Non-pigmented ciliary epithelial cell (primary cell): ENCODE measurements around a stretch of chr3.

- RRBS, result no CpG with 5 or more reads among the region's 7 CpGs
Measured at GRCh38 chr3:45112828-45113453, 33.2 kb downstream of the CDCP1 start.

DNA sequence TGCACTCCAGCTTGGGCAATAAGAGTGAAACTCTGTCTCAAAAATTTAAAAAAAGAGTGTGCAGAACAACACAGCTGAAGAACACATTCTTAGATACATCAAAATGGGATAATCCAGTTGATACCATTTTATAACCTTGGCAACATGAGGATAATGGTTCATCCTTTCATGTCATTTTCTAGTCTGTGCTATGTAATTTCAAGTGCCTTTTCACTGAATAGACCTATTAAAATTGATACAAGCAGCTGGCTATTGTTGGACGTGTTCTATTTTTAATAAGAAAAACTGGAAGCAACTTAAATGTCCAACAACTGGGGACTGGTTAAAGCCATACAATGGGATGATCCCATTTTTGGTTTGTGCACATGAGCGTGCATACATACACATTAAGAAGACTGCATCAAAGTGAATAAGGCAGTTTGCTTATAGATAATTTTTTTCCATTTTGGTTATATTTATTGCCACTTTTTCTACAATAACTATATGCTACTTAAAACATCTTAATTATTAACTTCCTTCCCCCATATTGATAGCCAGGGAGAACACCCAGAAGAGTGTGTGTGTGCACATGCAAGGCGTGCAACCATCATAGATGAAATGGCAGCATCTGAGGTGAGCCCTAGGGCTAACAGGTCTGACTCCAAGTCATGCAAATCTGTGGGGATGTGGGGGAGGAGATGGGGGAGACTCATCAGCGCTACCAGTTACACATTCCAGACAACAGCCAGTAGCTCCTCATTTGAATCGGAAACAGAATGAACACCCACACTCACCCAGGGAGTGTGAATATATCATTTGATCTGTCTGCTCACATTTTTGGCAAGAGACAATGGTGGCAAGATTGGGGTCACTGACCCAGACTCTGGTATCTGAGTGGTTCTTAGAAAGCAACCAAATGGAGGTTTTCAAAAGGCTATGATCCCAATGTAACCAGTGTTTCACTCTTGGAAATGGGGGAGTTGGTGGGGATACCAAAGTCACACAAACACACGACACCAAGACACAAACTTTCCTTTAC lies 2.7 kb downstream of the CDCP1 start:
- RRBS, result no CpG with 5 or more reads among the region's 6 CpGs

- RRBS, result no CpG with 5 or more reads among the region's 8 CpGs
Measured at GRCh38 chr3:45223480-45224416, 2.3 kb downstream of the TMEM158 start.

GRCh38 chr3:45595404-45596215 lies 1.1 kb downstream of the LIMD1 start:
- RRBS, result no CpG with 5 or more reads among the region's 16 CpGs

GRCh38 chr3:45647077-45647646 lies 42.0 kb upstream of the SACM1L start:
- RRBS, result no CpG with 5 or more reads among the region's 6 CpGs

DNA sequence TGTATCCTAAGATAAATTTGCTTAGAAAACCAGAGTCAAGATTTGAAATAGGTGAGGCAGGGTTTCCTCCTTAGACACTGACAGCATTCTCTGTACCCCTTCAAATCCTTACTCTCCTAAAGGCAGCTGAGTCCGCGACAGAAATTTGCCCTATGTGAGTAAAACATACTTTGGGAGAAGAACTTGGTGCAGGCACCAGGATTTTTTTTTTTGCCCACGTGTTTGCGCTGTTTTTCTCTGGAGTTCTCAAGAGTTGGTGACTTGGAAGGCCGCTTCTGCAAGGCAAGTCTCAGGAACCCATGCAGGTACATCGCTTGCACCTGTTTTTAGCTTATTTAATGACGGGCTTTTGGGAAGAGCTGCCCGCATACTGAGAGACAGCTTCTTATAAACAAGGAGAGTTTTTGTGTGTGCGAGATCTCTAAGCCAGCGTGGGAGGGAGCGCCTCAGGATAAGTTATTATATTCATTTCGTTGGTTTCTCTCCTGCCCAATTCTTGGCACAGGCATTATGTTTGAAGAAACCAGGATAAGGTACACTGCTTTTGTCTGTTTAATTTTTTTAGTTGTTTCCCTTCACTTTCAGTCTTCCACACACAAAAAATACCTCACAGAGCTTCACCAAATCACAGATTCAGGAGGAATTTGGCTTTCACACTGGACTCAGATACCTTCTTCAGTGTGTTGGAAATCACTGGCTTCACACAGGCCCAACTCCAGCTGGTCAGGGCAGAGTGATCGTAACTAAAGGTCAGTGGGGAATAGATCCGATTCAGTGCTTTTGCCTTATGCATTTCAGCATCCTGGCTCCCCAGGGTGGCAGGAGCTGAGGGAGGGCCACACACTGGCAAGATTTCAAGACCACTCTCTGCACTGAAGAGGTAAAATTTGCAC lies 11.3 kb upstream of the SACM1L start:
- RRBS, result no CpG with 5 or more reads among the region's 14 CpGs

GRCh38 chr3:45689654-45690175 lies 519 bp downstream of the SACM1L start:
- RRBS, result 2% methylated on average over 10 of the region's 24 CpGs

DNA sequence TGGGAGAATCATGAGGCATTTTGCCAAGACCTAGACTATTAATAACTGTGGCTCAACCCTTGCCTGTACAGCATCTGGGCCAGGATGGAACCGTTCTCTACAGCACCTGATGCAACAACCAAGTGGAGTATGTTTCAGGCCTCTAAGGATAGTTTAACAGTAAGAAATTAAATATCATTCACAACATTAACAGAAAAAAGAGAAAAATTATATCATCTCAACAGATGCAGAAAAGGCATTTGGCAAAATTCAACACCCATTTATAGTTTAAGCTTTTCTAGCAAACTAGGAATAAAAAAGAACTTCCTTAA lies 20.3 kb upstream of the SLC6A20 start:
- RRBS, result no CpG with 5 or more reads among the region's 1 CpG

- RRBS, result no CpG with 5 or more reads among the region's 3 CpGs
Measured at GRCh38 chr3:46017594-46017917, 9.7 kb downstream of the XCR1 start.

DNA sequence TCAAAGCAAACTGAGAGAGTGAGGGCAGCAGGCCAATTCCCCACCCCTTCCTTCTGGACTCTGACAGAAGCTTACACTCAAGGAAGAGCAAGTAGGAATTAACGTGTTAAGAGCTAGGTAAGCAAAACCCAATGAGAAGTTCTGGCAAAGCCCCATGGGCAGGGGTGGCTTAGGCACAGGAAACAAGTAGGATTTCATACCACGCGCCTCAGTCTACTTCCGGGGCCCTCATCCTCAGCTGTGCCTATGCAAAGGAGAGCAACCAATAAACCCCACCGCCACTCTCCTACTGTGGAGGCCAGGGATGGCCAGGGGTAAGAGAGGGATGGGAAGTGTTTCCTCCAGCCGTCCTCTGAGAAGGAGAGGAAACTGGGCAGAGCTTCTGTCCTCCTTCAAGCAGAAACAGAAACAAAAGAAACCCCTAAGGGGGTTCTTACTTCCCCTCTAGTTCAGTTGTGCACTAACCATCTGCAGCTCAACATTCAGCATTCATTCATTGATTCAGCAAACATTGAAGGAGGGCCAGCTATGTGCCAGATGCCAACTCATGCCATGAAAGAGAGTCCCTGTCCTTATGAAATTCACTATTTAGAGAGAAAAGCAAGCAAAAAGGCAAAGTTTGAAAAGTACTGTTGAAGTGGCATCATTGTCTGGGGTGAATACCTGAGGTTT lies 12.7 kb downstream of the CCR5 start:
- RRBS, result no CpG with 5 or more reads among the region's 6 CpGs

- RRBS, result no CpG with 5 or more reads among the region's 13 CpGs
Measured at GRCh38 chr3:46692515-46693055, 894 bp downstream of the ALS2CL start.

- RRBS, result no CpG with 5 or more reads among the region's 13 CpGs
Measured at GRCh38 chr3:46864979-46865663, 1.9 kb upstream of the MYL3 start.

GRCh38 chr3:46867210-46868055 lies 4.2 kb upstream of the MYL3 start:
- RRBS, result 34% methylated on average over 4 of the region's 25 CpGs

GRCh38 chr3:46880954-46881505 lies 3.5 kb downstream of the PTH1R start:
- RRBS, result 7% methylated on average over 3 of the region's 21 CpGs

DNA sequence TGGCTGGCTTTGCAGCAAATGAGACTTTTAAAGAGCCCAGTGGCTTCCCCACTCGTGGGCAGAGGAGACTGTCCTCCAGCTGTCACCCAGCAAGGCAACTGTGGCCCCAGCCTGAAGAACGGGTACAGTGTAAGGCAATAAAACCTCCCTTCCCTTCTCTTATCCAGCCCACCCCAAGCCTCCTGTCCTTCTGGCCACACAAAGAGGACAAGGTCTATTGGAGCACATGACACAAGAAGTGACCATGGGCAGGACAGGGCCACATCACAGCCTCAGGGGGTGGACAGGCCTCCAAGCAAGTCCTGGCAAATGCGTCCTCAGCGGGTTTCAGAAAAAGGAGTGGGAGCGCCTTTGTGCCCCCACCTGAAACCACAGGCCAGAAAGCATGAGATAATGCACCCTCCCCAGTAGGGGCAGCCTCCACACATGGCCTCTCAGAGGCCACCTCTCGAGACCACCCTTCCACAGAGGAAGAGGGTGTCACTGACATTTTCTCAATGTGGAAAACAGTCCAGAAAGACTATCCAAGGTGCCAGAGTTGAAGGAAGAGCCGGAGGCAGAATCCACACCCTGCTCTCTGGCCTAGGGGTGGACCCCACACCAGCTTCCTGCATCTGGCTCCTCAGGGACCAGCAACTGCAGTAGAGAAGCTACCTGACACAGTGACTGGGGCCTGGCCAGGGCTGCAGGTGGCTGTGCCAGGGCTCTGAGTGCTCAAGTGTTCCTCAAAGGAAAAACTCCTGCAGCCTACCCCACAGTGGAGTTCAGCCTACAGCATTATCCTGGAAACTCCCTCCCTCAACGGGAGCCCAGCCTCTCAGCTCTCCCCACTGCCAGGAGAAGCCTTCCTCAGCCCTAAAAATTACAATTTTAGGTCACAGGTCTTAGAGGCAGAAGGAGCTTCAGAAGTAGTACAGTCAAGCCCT lies 43.9 kb downstream of the CCDC12 start:
- RRBS, result no CpG with 5 or more reads among the region's 8 CpGs

- RRBS, result no CpG with 5 or more reads among the region's 17 CpGs
Measured at GRCh38 chr3:46943085-46944329, 33.0 kb downstream of the CCDC12 start.

DNA sequence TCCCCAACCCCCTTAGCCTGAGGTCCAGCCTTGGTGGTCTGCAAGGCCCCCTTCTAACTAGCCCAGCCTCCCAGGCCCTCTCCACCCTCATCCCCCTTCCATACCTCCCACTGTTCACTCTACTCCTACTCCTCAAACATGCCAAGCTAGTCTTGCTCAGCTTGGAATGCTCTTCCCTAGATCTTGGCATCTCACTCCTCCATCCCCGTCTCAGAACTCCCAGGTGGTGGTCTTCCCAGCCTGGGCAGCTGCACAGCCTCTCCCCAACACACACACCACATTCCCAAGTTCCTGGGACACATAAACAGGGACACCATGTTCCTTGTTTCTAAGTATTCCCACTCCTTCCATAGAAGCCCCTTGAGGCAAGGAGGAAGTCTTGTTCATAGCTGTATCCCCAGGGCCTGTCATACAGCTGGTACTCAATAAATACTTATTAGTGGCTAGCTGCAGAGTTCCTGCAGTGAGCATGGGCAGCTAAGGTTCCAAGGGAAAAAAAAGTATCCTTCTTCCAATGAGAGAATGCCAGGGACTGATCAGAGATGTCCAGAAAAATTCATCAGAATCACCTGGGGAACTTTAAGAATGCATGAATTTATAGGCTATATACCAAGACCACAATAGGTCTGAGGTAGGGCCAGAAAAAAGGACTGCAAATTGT lies 9.1 kb downstream of the CCDC12 start:
- RRBS, result no CpG with 5 or more reads among the region's 1 CpG

GRCh38 chr3:47121180-47122477 lies 42.3 kb downstream of the SETD2 start:
- RRBS, result no CpG with 5 or more reads among the region's 9 CpGs

- RRBS, result no CpG with 5 or more reads among the region's 6 CpGs
Measured at GRCh38 chr3:47123874-47124663, 39.8 kb downstream of the SETD2 start.